ENCODE results near the gene NET1.

DNA sequence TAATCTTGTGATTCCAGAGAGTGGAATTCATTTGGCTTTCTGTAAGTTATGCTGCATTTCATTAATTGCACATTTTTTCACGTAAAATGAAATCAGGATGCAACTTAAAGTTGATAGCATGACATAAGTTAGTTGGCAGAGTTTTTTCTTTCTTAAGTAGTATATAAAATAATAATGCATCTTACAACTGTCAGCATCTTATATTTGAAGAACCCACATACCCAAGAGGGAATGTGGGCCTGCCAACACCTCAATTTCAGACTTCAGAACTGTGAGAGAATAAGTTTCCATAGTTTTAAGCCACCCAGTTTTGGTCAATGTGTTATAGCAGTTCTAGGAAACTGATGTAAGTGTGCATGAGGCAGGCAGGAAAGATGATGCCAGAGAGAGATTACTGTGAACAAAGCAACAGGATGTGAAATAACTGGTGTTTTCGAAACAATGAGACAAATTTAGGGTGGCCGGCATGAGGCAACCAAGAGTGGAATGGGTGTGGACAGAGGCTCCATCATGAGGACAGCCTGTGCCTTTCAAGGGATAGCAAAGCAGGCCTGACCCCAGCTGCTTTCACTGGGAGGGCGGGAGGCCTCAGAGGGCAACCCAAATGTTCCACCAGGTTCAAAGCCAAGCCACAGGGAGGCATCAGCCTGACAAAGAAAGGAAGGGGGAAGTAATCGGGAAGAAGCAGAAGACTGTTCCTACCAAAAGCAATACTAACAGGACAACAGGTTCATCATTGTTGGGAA, 67.4 kb upstream of the UCN3 start:
- PRO-cap, 3 experiments: no peak in any of the 3 experiments

- PRO-cap, 3 experiments: peak in 3 of 3 experiments; most common plus-strand start chr10:5412557 (in 3); most common minus-strand start chr10:5412521 (in 1)
Measured at GRCh38 chr10:5412105-5412932, at the start of gene NET1. Gene NET1, plus strand, starts transcription at chr10:5412557.

DNA sequence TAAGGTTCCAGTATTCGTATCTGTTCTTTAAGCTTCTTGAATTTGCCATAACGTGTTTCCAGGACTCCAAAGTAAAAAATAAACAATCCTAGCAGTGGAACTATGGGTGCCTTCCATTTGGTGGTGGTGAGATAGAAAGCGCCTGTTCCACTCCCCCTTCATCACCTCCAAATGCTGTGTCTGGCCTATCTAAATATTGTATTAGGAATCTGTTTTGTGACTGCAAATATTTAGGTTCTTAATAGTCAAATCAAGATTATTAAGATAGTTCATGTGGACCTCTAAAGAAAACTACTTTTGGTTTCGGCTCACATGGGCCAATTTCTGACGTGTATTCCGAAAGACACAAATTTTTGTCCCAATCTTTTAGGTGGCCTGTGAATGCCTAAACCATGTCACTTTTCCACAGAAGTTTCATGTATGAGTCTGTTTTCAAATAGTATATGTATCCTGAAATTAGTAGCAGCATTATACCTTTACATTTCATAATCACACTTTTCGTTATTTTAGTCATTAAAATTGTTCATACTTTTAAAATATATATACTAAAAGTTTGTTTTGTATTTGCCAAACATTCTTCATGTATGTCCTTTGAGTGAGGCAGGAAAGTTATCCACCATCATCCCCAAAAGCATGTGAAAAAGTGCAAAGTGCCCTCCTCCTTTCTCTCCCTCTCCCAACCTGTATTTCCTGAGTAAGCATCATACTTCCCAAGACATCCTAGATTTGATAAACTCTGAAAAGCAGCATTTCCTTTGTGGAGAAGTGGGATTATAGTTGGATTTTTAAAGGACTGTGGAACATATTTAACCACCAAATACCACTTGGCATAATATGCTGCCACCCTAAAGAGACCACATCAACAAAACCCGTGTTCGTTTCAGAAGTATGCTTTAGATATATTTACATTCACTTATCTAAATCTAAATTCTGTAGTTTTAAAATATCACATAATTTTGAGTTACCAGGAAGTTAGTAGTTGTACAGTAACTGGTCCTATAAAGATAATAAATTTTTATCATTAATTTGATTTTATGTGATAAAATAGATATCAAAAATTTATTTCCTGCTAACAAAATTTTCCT, 36.7 kb downstream of the NET1 start:
- PRO-cap, 3 experiments: peak in 2 of 3 experiments; most common plus-strand start position 117 of the sequence (in 1); most common minus-strand start position 80 of the sequence (in 1)

- PRO-cap, 3 experiments: no peak in any of the 3 experiments
Measured at GRCh38 chr10:5479347-5479943, 19.9 kb downstream of the CALML5 start.

- PRO-cap, 3 experiments: peak in 3 of 3 experiments; most common plus-strand start chr10:5546981 (in 3); most common minus-strand start chr10:5546992 (in 2)
Measured at GRCh38 chr10:5546704-5547441, 22.1 kb downstream of the CALML3 start.

DNA sequence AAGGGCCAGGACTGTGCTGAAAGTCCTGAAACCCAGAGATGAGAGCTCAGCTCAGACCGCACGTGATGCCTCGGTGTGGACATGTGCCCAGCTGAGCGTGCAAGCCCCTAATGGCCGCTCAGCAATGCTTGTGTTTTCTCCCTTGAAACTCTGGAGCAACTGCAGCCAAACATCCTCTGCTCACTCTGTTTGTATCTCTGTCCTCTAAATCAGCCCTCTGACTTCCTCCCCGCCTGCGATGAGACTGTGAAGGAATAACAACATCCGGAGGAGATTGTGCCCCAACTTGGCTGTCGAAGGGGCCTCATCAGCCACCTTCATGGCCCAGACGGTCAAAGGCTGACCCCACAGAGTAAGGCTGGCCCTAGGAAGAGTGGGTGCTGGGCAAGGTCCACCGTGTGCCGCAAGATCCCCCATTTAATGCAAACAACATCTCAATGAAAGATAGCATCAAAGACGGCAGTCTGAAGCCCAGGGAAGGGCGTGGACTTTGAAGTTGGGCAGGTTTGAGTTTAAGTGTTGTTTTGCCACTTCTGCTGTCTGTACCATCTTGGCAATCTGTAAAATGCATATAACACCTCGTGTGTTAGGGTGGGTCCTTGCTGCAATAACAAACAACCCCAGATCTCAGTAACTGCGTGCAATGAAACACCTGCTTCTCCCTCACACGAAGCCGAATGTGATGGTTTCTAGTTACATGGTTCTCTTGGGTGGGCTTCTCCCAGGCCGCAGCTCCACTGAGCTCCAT, 39.9 kb downstream of the CALML3 start:
- PRO-cap, 3 experiments: no peak in any of the 3 experiments

DNA sequence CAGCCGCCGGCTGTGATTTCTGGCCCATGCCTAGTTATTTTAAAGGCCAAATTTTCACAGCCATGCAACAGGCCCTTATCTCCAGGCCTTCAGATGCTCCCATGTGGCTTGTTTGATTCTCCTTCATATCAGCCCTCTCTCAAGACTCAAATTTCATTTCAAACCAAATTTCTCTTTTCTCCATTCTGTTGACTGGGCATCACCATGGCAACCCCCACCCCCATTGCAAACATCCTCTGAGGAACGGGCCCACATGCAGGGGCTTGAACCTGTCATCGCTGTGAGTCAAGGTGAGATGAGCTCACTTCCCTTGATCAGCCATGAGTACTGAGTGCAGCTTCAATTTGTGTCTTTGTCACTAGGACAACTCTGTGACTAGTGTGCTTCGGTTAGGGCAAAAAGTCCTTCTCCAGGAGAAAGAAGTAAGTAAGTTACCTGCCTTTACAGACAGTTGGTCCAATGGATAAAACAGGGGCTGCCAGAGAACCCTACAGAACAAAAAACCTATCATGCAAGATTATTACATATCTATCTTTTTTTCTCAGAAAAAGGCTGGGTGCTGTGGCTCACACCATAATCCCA, 41.9 kb downstream of the CALML3 start:
- PRO-cap, 3 experiments: no peak in any of the 3 experiments

DNA sequence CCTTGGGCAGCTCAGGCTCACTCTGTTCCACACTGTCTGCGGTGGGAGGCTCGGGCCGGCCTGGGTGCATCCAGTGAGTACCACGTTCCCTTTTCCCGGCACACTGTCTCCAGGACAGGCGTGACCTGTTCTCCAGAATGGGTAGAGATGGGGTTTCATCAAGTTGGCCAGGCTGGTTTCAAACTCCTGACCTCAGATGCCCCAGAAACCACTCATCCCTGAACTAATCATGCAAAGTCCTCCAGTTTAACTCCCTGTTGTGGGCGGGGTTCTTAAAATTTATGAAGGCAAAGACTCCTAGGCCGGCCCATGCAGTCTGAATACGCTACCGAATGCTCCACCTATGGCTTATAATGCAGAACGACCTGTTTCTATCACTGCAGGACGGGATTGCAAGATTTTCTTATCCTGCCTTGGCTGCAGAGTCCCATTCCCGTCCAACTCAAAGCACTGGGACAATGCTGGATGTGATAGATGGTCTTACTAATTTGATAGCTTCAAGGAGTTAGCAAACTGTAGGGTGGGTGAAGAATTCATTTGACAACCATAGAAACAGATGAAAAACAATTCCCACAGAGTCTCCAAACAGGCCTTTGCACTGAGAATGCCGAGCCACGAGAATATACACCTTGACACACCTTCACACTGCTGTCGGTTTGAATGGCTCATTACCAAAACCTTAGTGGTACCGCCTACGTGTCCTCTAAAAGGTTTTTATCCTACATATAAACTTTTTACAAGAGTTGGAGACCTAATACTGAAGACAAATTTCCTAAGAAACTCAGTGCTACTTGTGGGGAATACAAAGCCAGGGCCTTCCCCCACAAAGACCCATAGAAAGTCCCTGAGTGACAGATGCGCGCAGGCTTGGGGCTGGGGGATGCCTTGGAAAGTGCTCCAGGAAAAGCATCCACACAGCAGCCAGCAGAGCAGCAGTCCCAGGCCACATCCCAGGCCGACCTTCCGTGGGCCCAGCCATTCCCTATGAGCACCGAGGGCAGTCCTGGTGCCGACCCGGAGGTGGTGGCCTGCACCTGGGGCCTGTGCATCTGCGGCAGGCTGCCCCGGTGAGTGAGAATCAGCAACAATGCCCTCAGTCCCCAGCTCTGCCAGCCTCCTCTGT, 26.8 kb downstream of the ASB13 start:
- PRO-cap, 3 experiments: no peak in any of the 3 experiments

DNA sequence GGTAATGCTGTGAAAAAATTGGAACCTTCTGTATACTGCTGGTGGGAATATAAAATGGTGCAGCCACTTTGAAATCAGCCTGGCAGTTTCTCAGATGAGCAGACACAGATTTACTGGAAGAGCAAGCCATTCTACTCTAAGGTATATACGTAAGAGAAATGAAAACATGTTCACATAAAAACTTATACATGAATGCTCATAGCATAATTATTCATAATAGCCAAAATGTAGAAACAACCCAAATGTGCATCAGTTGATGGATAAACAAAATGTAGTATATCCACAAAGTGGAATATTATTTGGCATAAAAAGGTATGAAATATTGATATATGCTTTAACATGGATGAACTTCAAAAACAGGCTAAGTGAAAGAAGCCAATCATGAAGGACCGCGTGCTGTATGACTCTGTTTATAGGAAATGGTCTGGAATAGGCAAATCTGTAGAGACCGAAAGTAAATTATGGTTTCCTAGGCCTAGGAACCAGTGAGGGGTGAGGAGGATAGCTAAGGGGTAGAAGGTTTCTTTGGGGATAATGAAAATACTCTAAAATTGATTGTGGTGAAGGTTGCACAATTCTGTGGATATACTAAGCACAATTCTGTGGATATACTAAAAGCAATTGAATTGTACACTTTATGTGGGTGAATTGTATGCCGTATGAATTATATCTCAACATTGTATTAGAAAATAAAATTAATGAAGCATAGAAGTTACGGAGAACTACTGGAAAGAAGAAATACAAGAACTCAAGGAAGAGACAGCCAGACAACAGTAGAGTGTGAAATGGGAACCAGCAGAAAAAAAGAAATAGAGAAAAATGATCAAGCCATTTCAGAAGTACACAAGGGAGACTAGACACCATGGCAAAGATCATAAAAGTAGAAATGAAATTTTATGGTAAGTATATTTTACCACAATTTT, 14.5 kb downstream of the TASOR2 start:
- PRO-cap, 3 experiments: no peak in any of the 3 experiments

- PRO-cap, 3 experiments: no peak in any of the 3 experiments
Measured at GRCh38 chr10:5811337-5811801, 1.9 kb downstream of the GDI2 start.

- PRO-cap, 3 experiments: no peak in any of the 3 experiments
Measured at GRCh38 chr10:5950273-5950864, 27.0 kb downstream of the IL15RA start.

- PRO-cap, 3 experiments: no peak in any of the 3 experiments
Measured at GRCh38 chr10:5984259-5984566, 6.9 kb upstream of the IL15RA start.

- PRO-cap, 3 experiments: no peak in any of the 3 experiments
Measured at GRCh38 chr10:6052484-6053134, 9.6 kb downstream of the IL2RA start.

- PRO-cap, 3 experiments: no peak in any of the 3 experiments
Measured at GRCh38 chr10:6096893-6097508, 8.2 kb downstream of the RBM17 start.

- PRO-cap, 3 experiments: no peak in any of the 3 experiments
Measured at GRCh38 chr10:6105829-6106488, 17.1 kb downstream of the RBM17 start.

- PRO-cap, 3 experiments: no peak in any of the 3 experiments
Measured at GRCh38 chr10:6148320-6148766, 54.4 kb upstream of the PFKFB3 start.

GRCh38 chr10:6150814-6152145, 51.5 kb upstream of the PFKFB3 start:
- PRO-cap, 3 experiments: no peak in any of the 3 experiments

DNA sequence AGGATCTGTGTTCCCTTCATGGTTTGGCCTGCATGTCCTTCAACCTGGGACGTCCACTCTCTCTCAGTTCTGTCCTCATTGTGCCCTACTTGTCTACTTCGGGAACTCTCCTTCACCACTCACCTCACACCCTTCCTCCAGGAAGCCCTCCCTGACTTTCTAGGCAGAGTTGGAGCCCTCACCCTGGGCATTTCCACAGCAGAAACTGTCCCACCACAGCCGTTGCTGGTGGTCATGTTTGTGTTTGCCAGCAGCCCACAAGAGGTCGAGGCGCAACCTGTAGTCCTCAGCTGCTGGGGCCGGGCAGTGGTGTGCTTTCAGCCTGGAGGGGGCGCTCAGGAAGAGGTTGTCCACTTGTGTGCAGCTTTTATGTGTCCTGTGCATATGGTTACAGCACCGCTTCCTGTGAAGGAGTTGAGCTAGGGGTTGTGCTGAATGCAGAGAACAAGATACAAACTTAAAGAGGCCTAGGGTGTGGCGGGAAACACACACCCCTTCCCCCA, 29.7 kb upstream of the PFKFB3 start:
- PRO-cap, 3 experiments: no peak in any of the 3 experiments

DNA sequence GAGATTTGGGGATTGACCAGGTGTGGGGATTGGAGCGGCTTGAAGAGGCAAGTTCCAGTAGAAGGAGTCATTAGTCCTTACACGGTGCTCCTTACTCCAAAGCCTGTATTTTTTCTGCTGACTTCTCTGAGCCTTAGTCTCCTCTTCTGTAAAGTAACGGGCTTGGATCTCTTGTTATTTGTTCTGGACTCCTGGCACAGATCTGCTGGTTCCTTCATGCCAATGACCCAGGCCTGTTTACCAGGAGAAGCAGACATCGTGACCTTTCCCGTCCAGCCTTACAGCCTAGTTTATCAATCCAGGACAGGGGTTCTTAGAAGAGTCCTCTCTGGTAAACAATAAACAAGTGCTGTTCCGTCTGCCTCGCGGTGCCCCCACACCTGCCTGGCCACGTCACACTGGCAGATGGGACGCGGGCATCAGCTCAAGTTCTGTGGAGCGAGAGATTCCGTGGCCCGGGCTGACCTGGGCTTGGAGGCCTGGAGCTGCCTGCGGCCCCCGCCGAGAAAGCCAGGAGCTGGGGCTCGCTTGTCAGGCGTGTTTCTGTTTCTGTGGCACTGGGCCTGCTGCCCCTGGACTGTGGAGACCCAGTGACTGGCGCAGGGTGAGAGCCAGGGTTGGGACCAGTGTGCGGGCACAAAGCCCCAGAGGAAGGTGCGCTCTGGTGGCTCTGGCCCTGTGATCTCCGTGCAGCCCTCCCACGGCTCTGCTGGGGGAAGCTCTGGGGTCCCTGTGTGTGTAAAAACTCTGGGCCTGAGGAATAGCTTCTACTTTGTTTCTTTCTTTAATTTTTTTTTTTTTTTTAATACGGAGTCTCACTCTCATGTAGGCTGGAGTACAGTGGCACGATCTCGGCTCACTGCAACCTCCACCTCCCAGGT, 28.5 kb upstream of the PFKFB3 start:
- PRO-cap, 3 experiments: no peak in any of the 3 experiments

DNA sequence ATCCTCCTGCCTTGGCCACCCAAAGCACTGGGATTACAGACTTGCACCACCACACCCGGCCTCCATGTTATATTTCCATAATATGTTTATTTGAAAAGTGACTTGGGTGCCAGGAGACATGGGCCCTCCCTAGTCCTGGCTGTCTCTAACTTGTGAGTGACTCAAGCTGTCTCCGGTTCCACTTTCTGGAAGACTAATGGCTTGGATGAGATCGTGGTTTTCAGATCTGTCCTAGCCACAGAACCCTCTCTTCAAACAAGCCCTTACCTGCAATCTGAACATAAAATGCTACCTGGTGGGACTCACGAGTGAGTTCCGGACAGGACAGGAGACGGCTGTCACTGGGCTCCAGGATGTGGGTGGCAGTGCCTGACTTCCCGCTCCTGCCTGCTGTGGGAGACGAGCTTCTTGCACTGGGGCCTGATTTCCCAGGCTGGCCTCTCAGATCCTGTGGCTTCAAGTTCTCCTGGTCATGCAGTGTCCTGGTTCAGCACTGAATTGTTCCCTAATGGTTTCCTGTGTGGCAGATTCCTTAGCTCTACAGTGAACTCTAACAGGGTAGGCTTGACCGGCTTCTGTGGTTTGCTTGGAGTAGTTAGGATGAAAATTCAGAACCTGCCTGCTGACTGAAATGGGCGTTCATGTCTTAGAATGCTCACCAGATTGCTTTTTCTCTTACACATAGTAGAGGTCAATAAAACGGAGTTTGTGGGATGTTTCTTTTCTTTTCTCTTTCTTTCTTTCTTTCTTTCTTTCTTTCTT, 25.9 kb upstream of the PFKFB3 start:
- PRO-cap, 3 experiments: no peak in any of the 3 experiments